ENCODE results near the genes VPREB3 and DDTL.

DNA sequence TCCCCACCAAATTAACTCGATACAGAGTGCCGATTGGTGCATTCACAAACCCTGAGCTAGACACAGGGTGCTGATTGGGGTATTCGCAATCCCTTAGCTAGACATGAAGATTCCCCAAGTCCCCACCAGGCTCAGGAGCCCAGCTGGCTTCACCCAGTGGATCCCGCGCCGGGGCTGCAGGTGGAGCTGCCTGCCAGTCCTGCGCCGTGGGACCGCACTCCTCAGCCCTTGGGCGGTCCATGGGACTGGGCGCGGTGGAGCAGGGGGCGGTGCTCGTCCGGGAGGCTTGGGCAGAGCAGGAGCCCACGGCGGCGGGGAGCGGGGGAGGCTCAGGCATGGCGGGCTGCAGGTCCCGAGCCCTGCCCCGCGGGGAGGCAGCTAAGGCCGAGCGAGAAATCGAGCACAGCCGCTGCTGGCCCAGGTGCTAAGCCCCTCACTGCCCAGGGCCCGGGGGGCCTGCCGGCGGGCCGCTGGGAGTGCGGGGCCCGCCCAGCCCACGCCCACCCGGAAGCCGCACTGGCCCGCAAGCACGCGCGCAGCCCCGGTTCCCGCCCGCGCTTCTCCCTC lies 53.4 kb upstream of the GNAZ start:
- PRO-cap, 2 experiments, result no peak in any of the 2 experiments

DNA sequence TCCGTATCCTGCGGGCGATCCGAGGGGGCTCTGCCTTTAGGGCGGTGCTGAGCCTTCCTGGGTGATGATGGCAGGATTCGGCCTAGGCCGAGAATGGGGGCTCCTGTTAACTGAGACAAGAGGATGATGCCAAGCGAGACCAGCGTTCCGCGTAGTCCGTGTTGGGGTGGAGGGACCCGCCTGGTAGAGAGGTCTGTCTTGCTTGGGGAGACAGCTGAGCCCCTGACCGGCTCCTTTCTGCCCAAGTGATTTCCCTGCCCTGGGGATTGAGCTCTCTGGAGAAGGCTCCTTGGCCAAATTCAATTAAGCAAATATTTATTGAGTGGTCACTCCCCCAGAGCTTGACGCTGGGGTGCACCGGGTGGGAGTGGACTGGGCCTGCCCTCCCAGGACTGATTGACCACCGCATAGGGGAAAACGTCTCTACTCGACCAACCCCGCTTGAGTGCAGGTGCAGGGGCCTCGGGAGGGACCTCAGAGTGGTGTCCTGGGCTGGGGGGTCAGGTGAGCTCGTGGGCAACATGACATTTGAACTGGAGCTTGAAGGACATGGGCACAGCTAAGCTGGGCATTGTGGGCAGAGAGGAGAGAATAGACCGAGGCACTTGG lies 1.0 kb downstream of the GNAZ start:
- PRO-cap, 2 experiments, result no peak in any of the 2 experiments

DNA sequence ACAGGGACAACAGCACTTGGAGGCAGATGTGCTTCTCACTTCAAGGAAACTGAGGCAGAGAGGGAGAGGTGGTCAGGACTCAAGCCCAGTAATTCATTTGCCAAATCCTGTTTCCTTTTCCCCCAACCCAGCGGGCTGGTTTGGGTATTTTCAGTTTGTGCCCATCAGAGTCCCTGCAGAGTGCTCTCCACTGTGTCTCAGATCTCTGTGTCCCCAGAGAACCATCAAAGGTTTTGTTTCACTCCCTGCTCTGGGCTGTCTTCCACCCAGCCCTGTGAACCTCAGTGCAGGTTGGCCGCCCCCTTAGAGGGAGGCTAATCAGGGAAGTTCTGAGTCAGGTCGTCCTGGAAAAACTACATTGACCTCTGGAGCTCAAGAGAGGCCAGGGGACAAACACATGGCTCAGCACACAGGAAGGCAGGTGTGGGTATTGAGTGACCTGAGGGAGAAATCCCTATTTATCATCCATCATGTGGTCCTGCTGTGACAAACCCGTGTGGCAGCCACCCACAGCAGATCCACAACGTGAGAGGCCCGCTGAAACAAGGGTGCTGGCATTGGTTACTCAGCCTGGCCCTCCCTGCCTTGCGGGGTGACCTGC lies 994 bp upstream of the BCR start:
- PRO-cap, 2 experiments, result no peak in any of the 2 experiments

DNA sequence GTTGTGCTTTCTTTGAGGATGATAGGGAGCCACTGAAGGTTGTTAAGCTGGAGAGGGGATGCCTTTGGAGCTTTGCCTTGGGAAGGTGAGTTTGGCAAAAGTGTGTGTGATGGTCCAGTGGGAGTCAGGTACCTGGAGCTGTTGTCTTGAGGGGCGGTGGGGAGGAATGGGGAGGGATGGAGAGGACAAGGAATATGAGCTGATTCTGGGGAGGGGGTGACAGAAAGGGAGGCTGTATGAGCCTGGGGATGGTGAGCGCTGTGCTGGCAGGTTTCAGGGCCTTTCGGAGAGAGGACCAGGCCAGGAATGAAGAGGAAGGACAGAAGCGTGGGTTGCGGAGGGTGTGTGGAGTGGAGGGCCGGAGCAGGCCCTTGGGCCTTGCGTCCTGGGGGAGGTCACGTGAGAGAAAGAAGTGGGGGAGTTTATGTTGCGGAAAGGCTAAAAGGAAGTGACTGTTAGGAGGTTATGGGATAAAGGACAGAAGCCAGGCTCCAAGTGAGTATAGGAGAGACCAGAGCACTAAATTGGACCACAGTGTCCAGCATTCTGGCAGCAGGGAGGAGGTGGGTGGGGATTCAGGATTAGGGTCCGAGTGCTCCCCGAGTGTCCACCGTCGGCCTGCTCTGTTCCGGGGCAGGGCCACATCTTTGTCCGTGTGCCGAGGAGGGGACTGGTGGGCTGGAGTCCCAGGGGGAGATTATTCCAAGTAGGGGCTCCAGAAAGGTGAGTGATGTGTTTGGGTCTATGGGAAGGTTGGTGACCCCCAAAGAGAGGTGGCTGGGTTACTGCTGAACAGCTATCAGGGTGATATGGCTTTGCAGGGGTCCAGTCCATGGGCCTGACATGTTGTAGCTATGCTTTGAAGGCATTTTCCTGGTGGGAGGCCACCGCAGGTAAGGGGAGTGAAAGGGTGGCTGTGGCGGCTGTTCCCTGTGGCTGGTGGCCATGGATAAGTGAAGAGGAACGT lies 17.6 kb downstream of the BCR start:
- PRO-cap, 2 experiments, result no peak in any of the 2 experiments

DNA sequence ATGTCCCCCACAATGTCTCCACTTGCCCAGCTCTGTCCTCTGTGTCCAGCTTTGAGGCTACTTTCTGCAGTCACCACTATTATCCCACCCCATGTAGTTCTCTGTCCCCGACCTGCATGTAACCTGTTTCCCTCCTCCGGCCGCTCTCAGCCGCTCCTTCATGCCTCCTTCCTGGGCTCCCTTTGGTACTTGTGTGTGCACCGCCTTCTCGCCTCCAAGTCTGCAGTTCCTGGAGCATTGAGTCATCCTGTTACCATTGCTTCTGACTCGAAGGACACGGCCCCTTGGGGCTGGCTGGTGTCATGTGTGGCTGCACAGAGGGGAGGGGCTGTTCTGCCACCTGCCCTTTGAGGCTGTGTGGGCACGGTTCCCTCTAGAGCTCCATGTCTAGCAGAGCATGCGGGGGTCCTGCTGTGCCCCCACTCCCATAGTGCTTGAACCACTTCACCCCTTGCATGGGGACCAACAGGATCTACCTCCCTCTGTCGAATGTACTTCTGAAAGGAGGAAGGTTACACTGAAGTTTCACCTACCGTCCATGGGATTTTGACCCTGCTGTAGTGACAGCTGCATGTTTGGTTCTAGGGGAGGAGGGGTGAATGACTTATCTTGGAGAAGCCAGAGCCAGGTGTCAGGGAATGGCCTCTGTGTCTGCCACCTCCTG lies 39.6 kb downstream of the BCR start:
- PRO-cap, 2 experiments, result peak in 2 of 2 experiments; most common minus-strand start position 222 of the sequence (in 2)

- PRO-cap, 2 experiments, result no peak in any of the 2 experiments
Observed at GRCh38 chr22:23267526-23268803, 87.7 kb downstream of the BCR start.

- PRO-cap, 2 experiments, result no peak in any of the 2 experiments
Observed at GRCh38 chr22:23283584-23284709, 103.6 kb downstream of the BCR start.

- PRO-cap, 2 experiments, result no peak in any of the 2 experiments
Observed at GRCh38 chr22:23284757-23285617, 104.7 kb downstream of the BCR start.

DNA sequence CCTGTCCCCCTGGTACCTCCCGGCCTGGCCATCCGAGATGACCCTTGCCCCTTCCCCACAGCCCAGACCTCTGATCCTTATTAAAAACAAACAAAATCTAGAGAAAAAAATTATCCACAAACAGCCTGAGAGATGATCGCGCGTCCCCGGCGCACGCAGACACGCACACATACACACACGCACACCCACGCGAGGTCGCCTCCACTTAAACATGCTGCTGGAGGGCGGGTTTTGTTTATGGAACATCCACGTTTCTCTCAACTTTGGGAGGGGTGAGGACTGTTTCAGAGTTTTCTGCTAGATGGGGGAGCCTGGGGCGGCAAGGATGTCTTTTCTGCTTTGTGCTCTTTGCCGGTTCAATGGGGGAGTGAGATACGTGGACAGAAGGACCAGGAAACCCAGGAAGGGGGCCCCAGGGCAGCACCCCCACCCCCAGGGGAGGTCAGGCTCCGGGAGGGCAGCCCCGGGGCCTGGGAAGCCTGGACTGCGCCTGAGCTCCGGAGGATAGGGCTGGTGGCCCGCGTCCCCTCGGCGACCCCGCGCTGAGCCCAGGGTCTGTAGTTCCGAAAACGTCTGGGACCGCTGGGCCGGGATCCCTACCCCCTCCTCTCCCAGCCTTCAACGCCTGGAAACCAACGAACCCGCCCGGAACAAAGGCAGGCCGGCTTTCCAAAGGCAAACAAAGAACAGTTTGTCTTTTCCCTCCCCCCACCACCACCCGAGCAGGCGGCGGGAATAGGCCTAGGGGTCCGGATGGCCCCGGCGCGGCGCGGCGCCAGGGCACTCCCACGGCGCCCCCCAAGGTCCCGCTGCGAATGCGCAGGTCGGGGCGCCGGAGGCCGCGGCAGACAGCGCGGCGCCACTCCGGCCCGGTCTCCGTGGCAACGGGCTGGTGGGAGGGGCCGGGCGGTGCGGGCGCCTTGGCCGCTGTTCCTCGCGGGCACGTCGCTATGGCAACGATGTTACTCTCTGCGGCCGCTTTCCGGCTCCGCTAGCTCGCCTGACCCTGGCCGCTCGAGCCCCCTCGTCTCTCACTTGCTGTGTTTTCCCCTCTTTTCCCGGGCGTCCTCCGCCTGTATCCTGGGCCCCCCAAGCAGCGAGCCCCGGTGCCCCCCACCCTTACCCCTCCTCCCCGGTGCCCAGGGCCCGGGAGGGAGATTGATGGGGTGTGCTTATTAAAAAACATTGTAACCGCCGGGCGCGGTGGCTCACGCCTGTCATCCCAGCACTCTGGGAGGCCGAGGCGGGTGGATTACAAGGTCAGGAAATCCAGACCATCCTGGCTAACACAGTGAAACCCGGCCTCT lies 58.5 kb downstream of the IGLL1 start:
- PRO-cap, 2 experiments, result peak in 2 of 2 experiments; most common plus-strand start position 962 of the sequence (in 1); most common minus-strand start position 819 of the sequence (in 1)

DNA sequence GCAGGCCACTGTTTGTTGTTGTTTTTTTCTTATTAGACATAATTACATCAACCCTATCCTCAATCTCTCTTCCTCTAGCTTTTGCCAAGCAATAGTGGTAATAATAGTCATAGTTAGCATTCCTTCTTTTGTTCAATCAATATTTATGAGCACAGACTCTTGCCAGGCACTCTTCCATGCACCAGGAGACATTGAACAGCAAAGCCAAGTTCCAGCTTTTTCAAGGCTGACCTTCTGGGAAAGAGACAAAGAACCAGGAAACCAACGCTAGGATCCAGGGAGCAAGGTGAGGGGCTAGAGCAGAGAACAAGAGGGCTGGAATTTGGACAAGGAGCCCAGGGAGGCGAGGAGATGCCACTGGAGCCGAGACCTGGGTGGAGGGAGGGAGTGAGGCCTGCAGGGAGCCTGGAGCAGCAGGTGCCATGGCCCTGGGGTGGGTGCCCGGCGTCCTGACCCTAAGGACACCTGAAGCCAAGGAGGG lies 52.8 kb downstream of the IGLL1 start:
- PRO-cap, 2 experiments, result no peak in any of the 2 experiments

GRCh38 chr22:23686409-23686981 lies 4.3 kb upstream of the RGL4 start:
- PRO-cap, 2 experiments, result no peak in any of the 2 experiments

DNA sequence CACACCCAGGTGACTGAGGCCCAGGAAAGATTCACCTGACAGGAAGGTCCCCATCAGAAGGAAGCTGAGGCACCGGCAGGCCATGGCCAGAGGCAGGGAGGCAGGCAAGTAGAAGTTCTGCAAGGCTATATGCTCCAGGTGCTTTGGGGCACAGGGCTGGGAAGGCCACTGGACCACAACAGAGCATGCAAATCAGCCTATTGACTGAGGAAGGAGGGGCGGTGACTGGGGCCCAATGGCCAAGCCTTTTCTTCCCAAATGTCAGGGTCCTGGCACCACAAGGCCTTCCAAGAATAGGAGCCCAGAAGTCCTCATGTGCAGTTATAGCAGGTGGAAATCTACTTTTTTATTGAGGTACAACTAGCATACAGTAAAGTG lies at the start of gene VPREB3:
TSS of gene VPREB3 (minus strand) at position 146 of the 378 bp plus-strand sequence.
- PRO-cap, 2 experiments, result no peak in any of the 2 experiments

DNA sequence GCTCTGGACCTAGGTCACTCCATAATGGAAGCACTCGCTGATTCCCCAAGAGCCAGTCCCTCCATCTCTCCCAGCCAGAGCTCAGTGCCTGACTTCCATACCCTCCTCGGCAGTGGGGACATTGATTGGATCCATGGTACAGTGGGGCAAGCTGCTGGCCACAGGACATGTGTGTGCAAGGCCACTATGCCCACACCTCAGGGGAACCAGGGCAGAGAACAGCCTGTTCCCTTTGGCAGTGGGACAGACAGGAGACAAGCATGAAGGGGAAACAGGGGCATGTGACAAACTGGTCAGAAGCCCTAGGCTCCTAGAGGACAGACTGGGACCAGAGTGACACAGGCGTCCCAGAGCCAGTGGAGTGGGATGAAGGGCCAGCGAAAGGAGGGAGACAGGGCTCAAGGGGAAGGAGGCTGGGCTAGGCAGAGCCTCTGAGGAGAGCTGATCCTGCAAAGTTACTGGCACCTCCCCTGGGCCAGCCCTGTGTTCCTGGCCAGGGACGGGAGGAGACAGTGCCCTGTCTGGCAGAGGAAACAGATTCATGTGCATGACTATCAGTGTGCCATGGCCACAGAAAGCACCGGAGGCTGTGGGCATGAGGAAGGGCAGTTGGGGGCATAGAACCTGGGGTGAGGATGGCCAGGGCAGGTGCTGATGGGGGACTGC lies 10.0 kb downstream of the DERL3 start:
- PRO-cap, 2 experiments, result no peak in any of the 2 experiments

DNA sequence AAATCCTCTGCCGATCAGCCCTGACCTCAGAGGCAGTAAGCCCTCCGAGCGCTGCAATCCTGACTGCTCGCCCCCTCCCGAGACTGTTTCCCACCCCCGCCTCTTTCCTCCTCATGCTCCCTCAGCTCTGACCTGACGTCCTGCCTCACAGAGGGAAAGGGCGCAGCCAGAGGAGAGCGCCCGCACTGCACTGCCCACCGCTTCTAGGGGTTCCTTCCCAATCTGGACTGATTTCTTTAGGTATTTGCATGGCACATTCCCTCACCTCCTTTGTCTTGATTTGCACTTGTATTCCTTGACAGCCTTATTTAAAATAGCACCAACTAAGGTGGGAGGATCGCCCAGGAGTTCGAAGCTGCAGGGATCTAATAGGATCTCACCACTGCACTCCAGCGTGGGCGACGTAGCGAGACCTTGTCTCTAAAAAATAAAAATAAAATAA lies 624 bp downstream of the SLC2A11 start:
- PRO-cap, 2 experiments, result no peak in any of the 2 experiments

GRCh38 chr22:23966727-23967136 lies at the start of gene DDTL:
TSS of gene DDTL (plus strand) at chr22:23966888.
- PRO-cap, 2 experiments, result no peak in any of the 2 experiments

DNA sequence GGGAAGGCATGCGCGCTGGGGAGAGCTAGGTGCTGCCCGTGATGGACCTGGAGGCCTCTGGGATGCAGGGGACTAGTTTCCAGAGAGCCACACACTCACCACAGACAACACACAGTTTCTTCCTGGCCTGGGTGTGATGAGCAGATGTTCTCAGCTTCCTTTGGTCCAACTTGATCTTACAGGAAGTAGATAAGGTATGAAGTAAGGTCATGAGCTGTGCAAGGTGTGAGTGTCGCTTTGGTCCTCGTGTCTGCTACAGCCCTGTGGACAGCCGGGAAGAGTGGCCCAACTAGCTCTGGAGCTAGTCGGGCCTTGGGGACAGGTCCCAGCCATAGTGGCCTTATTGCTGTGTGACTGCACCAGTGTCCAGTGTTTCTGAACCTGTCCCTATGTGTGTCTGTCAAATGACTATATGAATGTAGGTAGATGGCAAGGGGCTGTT lies 27.2 kb upstream of the SUSD2 start:
- PRO-cap, 2 experiments, result no peak in any of the 2 experiments

DNA sequence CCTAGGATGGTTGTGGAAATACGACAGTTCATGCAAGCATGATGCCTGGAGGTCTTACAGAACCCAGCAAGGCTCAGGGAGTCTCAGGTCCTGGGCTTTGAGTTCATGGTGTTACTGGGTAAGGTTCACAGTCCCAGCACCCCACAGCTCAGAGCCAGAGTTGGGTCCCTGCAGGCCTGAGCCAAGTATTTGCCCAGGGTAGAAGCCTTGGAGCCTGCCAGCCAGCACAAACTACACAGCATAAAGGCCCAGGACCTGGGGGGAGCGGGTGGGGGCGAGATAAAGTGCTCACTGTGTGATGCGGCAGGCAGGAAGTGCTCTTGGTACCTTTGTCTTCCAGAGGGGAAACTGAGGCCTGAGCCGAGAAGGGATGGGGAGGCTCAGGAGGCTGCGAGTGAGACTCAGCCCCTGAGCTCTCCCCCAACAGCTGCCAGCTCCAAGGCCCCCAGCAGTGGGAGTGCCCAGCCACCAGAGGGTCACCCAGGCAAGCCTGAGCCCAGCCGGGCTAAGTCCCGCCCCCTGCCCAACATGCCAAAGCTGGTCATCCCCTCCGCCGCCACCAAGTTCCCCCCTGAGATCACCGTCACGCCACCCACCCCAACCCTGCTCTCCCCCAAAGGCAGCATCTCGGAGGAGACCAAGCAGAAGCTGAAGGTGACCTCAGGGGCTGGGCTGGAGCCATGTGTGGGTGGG lies 4.0 kb upstream of the SUSD2 start:
- PRO-cap, 2 experiments, result no peak in any of the 2 experiments

DNA sequence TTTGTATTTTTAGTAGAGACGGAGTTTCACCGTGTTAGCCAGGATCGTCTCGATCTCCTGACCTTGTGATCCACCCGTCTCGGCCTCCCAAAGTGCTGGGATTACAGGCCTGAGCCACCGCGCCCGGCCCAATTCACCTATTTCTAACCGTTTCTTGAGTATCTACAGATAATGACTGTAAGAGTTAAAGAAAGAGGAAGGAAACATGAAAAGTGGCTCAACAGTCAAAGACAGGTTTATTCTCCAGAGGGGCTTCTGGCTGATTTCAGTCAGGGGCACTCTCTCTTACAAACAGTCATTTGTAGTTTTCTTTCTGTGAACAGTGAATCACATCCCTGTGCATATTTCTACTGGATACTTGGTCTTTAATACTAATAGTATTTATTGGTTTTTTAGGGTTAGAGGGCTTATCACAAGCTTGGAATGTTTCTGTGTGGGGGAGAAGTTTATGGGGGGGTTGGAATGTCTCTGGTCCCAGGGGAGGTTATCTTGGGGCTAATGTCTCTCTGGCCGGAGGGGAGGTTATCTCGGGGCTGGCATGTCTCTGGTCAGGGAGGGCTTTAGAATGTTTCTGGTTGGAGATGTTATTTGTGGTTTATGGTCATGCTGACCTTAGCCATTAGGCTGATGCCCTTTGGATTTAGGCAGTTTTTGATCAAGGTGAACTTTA lies 25.3 kb downstream of the SUSD2 start:
- PRO-cap, 2 experiments, result no peak in any of the 2 experiments

DNA sequence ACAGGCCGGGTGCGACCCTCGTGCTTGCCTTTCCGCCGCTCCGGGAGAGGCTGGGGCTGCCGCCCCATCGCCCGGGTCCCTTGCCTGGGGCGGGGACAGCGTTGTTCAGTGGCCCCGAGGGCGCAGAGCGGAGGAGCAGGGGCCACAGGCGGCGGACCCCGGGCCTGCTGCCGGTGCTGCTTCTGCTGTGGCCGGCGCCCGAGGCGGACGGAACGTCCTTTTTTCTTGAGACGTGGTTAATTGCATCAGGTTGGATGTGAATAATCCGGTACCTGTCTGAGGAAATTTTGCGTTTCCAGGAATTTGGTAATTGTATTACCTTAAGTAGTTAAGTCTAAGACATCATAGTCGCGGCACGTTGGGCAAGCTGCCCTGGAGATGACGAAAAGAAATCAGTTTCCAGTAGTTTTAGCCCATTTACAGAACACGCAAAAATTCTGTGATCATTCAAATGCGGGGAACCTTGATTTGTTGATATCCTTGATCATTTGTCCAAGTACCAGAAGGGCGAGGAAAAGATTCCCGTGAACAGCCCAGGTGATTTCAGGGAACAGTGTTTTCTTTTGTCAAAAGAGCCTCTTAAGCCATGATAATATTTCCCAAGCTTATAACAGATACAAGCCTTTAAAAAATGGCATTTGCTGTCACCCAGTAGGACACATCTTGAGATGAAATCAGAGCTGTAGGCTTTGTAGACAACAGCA lies 814 bp downstream of the SPECC1L start:
- PRO-cap, 2 experiments, result peak in 1 of 2 experiments; most common plus-strand start position 125 of the sequence (in 1)

GRCh38 chr22:24420594-24420958 lies 6.8 kb upstream of the ADORA2A start:
- PRO-cap, 2 experiments, result no peak in any of the 2 experiments